Left common carotid artery plus branches (tissue), 1 donor: ENCODE results near the genes GPLD1 and TDP2.

DNA sequence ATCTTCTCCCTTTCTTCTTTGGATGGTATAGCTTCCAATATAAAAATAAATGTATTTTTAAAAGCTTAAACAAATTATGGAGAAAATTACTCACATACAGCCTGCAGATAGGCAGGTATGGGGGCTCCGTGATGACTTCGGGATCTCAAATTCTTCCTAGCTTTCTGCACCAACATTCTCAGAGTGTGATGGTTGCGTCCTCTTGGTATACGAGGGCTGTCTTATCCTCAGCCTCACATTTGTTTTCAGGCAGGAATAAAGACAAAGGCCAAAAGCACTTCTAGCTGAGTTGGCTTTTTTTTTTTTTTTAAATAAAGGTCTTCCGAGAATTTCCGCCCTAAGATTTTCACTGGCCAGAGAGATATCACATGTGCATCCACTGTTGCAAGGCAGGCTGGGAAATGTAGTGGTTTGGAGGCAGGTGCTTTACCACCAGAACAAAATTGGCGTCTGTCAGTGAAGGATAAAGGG, 335.0 kb upstream of the SOX4 start:
- PRO-cap, result no peak

DNA sequence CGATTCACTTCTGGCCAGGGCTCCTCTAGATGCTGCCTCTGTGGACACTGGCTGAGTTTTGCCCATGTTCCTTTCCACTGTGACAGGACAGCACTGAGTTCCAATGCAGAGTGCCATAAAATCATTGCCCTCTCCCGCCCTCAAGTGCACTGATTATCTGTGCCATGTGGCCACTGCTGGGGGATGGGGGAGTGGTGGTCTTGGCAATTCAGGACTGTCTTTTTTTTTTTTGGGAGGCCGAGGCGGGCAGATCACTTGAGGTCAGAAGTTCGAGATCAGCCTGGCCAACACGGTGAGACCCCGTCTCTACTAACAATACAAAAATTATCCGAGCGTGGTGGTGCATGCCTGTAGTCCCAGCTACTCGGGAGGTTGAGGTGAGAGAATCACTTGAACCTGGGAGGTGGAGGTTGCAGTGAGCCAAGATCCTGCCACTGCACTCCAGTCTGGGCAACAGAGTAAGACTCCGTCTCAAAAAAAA, 23.3 kb upstream of the SOX4 start:
- PRO-cap, result no peak

GRCh38 chr6:21586811-21588012, 6.3 kb upstream of the SOX4 start:
- PRO-cap, result no peak

- PRO-cap, result bidirectional peak, plus-strand start at chr6:21666391, minus-strand start at chr6:21666285
Measured at GRCh38 chr6:21666168-21666674, 72.7 kb downstream of the SOX4 start.

DNA sequence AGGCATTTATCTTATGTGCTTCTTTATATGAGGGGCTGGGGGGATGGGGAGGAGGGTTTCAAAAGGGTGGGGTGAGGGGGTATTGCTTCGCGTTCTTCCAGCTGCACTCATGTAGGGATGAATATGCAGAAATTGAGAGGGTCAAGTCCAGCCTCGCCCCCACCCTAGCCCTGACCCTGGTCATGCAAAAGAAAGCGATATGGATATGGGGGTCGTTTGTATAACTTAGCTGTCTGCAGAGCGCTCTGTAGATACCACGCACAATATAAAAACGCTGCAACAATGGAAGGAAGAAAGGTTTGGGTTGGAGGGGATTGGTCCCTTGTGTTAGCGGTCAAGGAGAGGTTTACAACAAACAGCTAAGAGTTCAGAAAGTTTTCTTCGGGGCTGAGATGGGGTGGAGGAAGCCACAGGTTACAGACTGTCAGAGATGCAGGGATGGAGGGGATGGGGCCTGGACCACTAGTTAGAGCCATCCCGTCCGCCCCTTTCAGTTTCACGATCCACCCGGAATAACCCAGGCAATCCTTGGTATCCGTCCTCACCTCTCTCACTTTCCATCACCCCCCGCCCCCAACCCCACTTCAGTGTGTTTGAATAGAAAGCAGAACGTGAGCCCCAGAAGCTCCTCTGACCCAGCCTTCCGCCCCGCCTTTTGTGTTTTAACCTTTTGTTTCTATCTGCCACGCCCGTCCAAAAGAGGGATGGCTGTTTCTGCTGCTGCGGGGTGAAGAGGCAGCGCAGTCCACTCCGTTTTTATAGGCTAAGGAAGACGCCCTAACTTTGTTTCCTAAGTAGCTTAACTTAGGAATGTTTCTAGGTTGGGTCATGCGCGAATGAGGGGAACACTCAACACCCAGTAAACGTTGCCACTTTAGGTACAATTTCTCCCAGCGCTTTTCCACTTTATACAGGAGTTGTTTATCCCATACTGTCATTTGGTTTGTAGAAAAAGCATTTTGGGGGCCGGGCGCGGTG, 73.6 kb downstream of the SOX4 start:
- PRO-cap, result no peak

- PRO-cap, result no peak
Measured at GRCh38 chr6:22222357-22222940, 74.4 kb downstream of the PRL start.

GRCh38 chr6:23176722-23177291, 607.4 kb downstream of the HDGFL1 start:
- PRO-cap, result no peak

DNA sequence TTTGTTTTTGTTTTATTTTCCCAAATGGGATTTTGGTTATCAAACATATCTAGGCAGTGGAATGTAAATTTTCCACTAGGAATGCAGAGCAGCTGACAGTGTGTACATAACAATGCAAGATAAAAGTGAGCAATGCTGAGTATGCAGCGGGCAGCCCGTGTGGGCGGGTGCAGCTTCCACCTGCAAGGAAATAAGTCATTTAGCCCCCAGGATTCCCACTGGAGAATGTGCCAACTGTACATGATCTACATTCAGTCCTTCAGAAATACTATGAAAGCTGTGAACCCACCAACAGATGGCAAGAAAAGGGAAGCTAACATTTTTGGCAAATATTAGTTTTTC, 44.4 kb downstream of the DCDC2 start:
- PRO-cap, result no peak

DNA sequence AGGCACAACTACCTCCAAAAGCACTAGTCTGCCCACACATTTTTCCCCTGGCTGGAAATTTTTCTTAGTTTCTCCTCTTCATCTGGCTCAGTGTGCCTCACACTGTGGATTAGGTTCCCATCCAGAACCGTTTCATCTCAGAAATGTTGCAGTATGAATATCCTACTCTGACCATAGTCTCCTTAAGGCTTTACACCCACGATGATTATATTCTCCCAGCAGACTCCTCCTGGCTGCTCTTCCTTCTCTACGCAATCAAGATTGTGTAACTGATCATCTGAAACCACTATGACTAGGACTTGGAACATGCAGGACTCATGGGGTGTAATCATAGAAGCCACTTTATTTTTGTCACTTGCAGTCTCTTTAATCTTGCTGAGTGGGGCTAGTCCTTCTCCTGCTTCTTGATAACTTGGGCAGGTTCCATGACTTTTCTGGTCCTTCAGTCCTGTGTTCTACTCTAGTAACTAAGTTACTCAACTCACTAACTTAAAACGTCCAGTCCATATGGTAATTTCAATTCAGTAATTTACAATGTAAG, 7.7 kb upstream of the MRS2 start:
- PRO-cap, result no peak

DNA sequence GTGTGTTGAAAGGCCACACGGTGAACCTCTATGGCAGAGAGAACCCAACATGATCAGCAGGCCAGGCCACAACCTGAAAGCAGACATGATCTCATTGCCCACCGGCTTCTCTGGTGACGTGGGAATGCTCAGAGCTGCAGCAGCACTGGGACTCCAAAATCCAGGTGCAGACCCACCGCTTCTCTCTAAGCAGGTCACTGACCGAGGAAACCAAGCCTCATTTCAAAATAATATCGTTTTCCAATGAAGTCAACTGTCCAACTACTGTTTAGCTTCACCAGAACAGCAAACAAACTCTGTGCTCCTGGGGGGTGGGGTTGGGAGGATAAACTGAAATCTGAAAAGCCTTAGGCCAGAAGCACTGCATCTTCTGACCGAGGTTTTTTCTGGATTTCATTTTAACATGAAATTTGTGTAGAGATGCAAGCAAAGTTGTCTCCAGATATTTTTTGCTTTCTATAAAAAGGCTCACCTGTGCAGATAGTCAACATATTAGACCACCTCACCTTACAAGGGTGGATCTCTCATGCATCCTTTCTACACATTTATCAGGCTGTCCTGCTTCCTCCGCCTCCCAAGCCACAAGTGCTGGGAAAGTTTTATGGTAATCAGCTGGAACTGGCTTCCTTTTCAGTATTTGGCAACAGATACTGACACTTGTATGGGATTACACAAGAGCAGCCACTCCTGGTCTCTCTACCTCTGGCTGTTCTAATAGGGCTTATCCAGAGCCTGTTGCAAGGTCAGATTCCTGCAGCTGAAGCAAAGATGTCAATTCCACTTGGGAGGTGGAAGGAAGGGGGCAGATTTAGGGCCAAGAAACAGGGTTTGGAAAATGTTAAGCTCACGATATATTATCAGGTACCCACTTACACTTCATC, at the start of gene GPLD1:
TSS of gene GPLD1 (minus strand) at position 154 of the 881 bp plus-strand sequence.
- PRO-cap, result no peak

DNA sequence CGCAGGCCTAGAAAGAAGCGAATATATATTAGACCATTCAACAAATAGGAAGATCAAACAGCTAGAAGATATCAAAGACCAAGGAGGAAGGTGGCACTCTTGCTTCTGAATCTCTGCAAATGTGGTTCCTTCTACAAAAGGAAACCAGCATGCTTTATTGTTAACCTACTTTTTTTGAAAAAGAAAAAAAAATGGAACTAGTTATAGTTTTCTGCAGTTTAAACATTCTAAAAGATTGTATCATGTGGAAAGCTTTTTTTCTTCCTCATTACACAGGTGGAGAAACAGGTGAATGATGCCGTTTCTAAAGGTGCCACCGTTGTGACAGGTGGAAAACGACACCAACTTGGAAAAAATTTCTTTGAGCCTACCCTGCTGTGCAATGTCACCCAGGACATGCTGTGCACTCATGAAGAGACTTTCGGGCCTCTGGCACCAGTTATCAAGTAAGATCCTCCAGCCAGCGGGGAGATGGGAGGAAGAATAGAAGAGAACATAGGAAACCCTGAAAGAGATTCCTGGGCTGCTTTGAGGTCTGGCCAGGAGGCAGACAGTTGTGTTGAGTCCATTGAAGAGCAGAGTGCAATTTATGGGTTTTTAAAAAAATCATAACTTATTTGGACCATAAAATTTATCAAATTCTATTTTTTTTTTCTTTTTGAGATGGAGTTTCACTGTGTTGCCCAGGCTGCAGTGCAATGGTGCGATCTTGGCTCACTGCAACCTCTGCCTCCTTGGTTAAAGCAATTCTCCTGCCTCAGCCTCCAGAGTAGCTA, 33.1 kb downstream of the ALDH5A1 start:
- PRO-cap, result no peak

GRCh38 chr6:24666030-24667258, at the start of gene TDP2:
TDP2 (minus strand) TSS chr6:24666899.
- PRO-cap, result bidirectional peak, plus-strand start at chr6:24667059, minus-strand start at chr6:24666832

- PRO-cap, result no peak
Measured at GRCh38 chr6:24702654-24703190, 16.2 kb downstream of the C6orf62 start.

DNA sequence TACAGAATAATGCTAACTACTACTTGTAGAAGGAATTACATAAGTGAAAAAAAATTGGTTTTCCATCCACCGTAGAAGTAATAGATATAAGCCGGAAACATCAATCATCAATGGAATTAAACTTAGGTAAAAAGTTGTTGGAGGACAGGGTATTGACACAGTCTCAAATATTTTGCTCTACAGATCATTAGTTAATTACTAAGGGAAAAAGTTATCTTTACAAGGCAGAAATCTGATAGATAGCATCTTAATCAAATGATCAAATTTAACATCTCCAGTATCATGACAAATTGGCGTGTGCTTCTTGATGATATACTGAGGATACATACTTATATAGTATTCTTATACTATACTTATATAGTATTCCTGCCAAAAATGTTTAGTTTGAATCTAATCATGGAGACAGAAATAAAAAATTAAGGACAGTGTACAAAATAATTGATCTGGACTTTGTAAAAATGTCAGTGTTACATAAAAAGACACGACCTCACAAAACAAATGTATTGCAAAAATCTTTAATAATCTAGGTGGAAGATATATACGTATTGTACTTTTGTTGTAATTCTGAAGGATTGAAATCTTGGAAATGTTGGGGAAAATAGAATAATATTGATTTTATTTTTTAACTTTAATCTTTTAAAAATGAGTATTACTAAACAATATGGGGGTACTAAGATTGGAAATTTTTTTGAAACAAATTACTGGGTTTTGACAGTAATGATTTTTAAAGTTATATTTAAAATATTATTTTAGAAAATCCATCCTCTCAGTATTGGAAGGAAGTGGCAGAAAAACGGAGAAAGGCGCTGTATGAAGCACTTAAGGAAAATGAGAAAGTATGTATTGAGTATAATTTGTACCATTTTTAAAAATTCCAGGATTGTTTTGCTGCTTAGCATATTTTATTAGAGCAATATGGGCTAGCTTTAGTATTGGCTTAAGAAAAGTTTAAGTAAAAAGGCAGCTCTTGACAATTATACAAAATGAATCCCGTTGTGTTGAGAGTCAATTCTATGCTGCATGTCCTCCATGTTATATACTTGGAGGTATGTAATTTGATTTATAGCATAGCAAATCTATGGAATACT, 8.9 kb downstream of the GMNN start:
- PRO-cap, result no peak

- PRO-cap, result no peak
Measured at GRCh38 chr6:24907846-24908552, 27.8 kb downstream of the RIPOR2 start.

GRCh38 chr6:24933252-24933612, 2.5 kb downstream of the RIPOR2 start:
- PRO-cap, result no peak

GRCh38 chr6:24961004-24961526, 25.3 kb upstream of the RIPOR2 start:
- PRO-cap, result no peak

GRCh38 chr6:25035190-25035778, 99.5 kb upstream of the RIPOR2 start:
- PRO-cap, result no peak

- PRO-cap, result no peak
Measured at GRCh38 chr6:25056076-25056827, 120.5 kb upstream of the RIPOR2 start.

GRCh38 chr6:25266386-25266855, 12.8 kb upstream of the CARMIL1 start:
- PRO-cap, result no peak